Colon Carcinoma Metastatic in the Lung (tissue), 2 donors: ENCODE measurements around the genes DNAJA2 and N4BP1.

DNA sequence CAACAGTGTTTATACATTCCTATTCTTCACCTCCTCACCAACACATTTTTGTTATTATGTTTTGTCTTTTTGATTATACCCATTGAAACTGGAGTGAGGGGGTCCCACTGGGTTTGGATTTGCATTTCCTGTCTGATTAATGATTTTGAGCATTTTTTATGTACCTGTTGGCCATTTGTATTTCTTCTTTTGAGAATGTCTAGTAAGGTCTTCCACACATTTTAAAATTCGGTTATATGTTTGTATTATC is 21.9 kb downstream of the ZNF267 start:
- PRO-cap, 2 experiments = no peak in any of the 2 experiments

- PRO-cap, 2 experiments = no peak in any of the 2 experiments
These were observed 1496.6 kb downstream of the TP53TG3F start for GRCh38 chr16:34956056-34956404.

DNA sequence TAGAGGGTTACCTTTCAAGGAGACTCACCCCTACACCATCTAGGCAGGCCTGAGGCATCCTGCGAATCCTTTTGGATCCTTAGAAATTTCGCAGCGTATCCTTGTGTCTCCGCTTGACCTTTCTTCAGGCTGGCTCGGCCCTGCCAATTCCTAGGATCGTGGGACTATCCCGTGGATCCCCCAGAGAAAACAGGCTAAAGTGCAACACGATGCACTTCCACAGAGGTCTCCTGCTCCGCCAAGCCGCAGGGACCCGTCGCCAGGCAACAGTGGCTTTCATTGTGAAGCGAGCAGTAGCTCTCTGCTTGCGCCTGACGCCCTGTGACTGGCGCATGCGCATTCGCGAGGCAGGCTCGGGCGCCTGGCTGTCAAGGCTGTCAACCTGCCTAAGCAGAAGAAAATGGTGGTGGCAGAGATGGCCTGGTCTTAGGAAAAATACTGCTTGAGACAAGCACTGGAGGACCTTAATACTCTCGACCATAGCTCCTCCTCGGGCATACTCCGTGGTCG is 2335.9 kb downstream of the TP53TG3F start:
- PRO-cap, 2 experiments = no peak in any of the 2 experiments

- PRO-cap, 2 experiments = no peak in any of the 2 experiments
These were observed 10.3 kb downstream of the MYLK3 start for GRCh38 chr16:46737761-46738291.

DNA sequence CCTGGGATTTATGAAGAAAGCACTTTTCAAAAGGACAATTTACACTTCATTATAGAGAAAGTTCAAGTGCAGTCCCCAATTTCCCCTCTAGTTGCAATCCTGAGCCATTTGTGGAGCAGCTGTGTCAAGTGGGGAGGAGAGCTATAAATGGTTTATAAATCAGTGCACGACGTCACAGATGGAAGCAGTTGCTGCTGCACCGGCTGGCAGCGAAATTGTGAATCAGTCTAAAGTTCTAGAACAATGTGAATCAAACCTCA is 26.6 kb upstream of the C16orf87 start:
- PRO-cap, 2 experiments = no peak in any of the 2 experiments

GRCh38 chr16:46864271-46864821 is 19.8 kb upstream of the GPT2 start:
- PRO-cap, 2 experiments = peak in 1 of 2 experiments; most common plus-strand start chr16:46864617 (in 1)

- PRO-cap, 2 experiments = no peak in any of the 2 experiments
These were observed 974 bp downstream of the GPT2 start for GRCh38 chr16:46884985-46885687.

GRCh38 chr16:46932700-46933309 is 40.7 kb downstream of the DNAJA2 start:
- PRO-cap, 2 experiments = no peak in any of the 2 experiments

DNA sequence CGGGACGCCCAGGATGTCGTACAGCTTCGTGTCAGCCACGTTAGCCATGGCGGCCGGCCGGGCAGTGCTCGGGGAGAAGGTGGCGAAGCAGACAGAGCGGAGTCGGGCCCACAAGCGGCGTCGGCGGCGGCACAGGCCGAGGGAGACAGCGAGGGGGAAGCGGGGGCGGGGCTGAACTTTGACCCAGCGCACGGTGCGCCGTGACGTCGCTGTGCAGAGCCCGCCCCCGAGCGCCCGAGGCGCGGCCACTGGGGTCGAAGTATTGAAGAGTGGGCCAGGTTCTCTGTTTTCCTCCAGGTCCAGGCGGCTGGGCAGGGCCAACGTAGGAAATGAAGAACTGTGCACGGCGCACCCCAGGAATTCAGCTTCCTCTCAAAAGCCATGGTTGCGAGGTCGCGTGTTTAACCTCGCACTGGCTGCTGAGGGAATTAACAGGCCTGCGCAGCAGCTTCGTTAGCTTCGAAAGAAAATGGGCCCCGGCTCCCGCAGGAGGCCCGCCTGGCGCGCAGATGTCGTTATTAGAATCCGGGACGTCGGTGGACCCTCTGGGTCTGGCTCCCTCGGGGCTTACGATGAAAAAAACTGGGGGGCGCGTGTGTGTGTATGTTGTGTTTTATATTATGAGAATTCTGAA is at the start of gene DNAJA2:
Gene DNAJA2 (minus strand): TSS at position 150 of the 634 bp plus-strand sequence.
- PRO-cap, 2 experiments = peak in 2 of 2 experiments; most common plus-strand start position 248 of the sequence (in 1); most common minus-strand start position 125 of the sequence (in 2)

DNA sequence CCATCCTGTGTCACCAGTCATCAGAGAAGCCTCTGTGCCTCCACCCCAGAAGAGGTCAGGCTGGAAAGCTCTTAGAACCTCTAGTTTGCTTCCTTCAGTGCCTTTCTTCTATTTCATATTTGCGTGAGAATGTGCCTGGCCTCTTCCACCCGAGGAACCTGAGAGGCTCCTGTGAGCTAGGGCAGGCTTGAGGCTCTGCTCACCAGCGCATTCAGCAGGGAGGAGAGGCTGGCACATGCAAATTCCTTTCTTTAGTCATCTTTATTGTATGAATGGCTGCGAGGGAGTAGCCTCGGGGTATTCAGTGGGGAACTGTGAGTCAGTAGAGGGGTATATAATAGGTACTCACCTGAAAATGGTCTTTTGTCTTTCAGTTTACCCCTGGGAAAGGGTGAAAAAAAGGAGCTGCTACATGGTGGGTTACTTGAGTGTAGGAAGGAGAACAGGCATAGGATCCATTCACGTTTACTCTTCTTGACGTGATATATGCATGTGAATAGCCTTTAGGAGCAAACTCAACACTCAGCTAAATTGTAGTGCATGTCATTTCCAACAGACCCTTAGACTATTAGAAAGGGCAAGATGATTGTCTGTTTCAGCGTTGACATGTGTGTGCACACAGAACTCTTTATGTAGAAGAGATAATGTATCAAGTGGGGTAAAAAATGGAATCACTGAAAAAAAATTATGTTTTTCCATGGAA is 268.2 kb downstream of the ABCC12 start:
- PRO-cap, 2 experiments = no peak in any of the 2 experiments

- PRO-cap, 2 experiments = no peak in any of the 2 experiments
These were observed 100.9 kb downstream of the ABCC12 start for GRCh38 chr16:48054924-48055256.

GRCh38 chr16:48165889-48166576 is 10.2 kb upstream of the ABCC12 start:
- PRO-cap, 2 experiments = no peak in any of the 2 experiments

DNA sequence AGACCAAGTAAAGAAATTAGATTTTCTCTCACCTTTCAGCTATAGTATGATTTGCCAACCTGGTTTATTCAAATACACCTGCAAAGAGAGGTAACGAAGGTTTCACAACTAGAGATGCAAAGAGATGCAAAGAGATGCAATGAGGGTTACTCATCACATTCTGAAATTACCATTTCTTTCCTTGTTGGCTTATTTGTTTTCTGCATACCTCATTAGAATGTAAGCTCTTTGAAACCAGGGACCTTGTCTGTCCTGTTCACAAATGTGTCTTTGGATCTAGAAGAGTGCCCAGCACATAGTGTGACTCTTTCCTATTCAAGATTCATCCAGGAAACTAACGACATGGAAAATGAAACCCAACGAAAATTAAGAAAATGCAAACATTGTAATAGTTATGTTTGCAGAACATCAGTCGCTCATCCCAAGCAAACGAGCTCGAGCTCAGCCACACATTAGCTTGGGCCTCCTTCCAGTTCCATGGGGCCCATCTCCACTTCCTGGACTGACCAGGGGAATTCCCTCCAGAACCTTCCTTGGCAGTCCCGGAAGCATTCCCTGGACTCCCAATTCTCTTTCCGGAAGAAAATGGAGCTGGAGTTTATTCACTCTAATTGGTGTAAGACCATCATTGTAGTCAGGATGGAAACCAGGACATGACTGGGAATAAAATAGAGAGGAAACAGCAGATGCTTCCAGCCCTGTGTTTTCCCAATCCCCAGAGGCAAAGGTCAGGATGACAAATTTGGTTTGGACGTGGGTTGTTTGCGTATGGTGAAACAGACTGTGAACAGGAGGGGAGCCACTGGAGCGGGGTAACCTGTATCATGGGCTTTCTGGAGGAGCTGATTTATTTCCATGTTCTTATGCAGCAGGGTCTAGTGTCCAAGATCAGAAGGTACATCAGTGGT is 8.7 kb upstream of the LONP2 start:
- PRO-cap, 2 experiments = no peak in any of the 2 experiments

DNA sequence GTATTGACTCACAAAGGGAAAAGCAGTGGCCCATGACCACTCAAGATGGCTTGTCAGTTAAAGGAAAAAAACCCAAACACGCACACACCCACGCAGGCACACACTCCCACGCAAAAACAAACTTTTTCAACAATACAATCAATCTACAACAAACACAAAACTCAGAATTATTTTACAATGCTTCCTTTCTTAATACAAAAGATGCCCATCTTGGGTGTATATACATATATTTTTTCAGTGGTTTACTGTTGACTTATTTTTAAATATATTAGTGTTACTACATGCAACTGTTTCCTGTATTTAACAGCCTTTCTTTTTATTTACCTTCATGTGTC is 24.1 kb downstream of the SIAH1 start:
- PRO-cap, 2 experiments = no peak in any of the 2 experiments

DNA sequence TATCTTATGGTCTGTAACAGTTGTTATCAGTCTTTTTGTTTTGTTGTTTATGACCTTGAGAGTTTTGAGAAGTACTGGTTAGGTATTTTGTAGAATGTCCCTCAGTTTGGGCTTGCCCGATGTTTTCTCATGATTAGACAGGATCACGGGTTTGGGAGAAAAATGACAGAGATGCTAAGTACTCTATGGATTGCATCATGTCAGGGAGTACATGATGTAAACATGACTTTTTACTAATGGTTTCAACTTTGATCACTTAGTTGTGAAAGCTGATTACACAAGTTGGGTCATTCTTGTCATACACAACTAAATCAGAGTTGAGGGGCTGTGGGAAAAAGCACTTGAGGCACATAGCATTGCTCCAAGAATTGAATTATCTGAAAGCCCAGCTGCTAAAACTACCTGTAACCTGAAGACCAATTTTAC is 94.8 kb upstream of the SIAH1 start:
- PRO-cap, 2 experiments = no peak in any of the 2 experiments

DNA sequence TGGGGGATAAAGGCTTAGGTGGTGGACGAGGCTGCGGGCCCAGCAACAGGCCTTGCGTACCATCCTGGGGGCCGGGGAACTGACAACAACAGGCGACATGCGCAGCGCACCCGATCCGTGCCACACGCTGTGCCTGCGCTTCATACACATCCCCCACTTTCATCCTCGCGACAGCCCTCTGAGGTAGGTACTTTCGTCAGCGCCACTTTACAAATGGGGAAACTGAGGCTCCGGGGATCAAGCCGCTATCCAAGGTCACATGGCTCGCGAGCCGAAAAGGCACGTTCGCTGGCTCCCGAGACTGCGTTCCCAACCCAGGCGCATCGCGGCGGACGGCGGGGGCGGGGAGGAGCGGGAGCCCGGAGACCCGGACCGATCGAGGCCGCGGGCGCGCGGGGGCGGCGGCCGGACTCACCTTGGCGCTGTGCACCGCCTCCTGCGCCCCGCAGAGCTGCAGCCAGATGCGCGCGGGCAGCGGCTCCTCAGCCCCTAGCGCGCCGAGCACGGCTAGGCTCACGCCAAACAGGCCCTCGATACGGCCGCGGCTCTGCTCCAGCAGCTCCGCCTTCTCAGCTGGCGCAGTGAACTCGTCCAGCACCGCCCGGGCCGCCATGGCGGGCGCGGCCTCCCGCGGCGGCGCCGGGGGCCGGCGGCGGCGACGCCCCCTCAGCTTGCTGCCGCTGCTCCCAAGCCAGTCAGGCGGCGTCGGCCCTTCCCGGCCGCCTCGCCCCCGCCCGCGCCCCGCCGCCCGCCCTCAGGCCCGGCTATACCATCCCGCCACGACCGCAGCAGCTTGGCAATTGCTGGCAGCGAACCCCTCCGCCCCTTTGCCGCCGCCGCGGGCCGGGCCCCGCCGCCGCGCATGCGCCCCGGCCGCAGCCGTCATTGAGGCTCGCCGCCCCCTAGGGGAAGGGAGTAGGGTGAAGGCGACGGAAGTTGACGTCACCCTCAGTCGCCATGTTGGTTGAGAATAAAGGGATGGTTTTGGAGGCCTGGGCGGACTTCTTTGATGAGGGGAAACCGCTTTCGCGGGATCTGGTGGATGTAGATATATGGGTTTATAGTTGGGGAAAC is at the start of gene N4BP1:
Gene N4BP1 (minus strand): TSS at position 821 of the 1,074 bp plus-strand sequence.
- PRO-cap, 2 experiments = peak in 2 of 2 experiments; most common plus-strand start position 448 of the sequence (in 1); most common minus-strand start position 829 of the sequence (in 2)

GRCh38 chr16:49278810-49279617 is 2.6 kb downstream of the CBLN1 start:
- PRO-cap, 2 experiments = no peak in any of the 2 experiments

- PRO-cap, 2 experiments = no peak in any of the 2 experiments
These were observed 90.0 kb downstream of the C16orf78 start for GRCh38 chr16:49463530-49464153.

DNA sequence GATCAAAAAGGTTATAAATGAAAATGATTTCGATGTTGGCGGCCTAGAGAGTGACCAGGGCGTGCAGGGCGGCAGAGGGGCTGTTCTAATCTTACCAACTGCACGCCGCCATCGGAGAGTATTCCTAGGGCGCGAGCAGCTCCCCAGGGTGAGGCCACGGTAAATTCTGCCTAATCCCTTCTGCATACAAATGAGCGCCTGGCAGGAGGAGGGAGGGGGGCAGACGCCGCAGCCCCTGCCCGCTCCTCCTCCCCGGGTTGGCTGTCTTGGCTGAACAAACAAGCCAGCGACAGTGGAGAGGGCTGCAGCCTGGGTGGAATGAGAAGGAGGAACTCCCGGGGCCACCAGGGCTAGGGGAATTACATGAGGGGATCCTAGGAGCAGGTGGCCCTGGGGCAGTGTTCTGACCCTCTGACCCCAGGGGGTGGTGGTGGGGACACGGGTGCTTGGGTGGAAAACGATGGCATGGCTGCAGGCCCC is 183.5 kb downstream of the C16orf78 start:
- PRO-cap, 2 experiments = no peak in any of the 2 experiments

GRCh38 chr16:49596042-49596494 is 222.5 kb downstream of the C16orf78 start:
- PRO-cap, 2 experiments = no peak in any of the 2 experiments